Metastatic Breast Carcinoma in the Brain (tissue), 10 donors: ENCODE measurements around the genes ZSCAN30, INO80C, C18orf21 and RPRD1A.

- PRO-cap, 10 experiments, result no peak in any of the 10 experiments
These were observed 103.2 kb downstream of the NOL4 start for GRCh38 chr18:34121401-34121993.

DNA sequence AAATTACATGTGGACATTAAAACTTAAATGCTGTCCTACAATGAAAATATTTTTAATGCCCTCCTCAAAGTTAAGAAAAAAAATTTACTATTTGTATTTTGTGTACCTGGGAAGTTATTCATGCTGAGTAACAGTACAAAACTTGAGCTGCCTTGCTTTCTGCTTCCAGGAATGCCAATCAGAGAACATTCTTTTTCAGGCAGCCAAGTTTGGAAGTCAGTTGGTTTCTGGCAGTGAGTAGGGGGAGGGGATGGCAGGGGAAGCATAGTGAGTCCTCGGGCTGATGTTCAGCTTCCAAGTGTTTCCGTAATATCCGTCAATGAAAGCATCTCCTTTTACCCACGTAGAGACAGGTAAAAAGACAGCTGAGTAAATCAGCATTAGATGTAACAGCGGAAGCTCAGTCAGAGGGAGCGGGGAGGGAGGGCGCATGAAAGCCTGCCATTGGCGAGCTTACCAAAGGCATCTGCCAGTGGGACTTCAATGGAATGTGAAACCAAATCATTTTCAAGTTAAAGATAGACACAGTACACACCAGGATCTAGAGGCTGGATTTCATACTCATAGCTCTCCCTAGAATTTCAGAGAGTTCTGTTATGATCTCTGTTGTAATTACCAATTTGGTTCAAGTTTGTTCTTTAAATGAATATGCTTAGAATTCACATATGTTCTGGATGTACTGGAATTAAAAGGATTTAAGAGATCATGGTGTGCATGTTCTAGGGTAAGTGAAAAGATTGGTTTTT lies 117.1 kb upstream of the DTNA start:
- PRO-cap, 10 experiments, result no peak in any of the 10 experiments

DNA sequence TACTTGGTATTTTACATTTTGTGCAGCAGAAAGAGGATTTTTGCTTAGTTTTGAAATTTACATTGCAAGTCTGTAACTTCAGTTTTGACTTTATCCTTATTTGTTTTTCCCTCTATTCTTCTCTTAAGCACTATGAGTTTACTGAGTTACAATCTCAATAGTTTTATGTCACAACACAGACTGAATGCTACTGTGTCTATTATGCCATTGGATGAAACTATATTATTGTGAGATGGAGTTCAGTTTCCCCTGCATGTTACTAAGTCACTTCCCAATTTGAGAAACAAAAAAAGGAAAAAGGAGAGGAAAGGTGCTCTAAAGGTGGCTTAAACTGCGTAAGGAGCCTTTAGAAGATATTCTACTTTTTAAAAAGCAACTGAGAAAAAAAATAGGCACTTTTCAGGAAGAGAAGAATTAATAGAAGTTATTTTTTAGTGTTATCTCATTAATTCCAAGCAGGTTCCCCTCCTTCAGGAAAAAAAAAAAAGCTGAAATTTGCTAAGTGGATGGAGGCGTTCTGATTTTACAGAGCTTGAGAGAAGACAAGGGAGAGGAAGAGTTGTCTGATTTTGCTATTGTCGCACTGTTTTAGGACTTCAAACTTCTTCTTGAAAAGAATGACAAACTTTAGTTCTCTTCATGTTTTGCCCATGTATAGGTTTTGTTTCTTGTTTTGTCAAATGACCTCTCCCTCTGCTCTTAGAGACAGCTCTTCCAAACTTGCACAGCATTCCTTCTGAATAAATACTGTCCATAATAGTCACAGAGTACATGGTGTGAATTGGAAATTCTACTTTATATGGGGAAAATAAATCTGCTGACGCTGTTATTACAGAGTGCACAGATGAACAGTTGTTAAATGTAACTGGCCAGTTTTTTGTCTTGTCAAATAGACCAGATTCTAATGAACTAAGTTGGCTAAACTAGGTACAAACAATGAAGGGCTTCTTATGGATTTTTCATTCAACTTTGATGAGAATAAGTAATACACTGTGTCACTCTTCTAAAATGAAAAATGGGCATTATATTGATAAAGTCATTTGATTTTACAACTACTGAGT lies 116.1 kb upstream of the DTNA start:
- PRO-cap, 10 experiments, result no peak in any of the 10 experiments

DNA sequence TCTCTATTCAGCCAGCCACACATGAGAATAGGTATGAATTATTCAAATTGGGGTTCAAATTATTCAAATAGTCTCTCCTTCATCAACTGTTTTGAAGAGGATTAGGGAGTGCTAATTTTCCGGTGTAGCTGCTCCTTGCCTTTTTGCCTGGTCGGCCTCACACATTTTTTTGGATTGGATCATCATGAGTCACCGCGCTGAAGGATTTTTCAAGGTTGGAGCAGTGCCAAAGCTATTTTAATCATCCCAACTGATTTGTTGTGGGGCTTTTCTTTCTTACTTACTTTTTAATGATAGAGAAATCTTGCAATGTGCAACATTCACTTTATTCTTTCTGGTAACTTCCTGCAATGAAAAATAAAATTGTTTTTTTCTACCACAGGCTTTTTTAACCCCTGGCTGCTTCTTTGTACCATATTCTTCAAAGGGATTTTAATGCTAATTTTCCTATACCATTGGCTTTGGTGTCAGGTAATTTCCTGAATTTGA lies 2.4 kb upstream of the DTNA start:
- PRO-cap, 10 experiments, result no peak in any of the 10 experiments

- PRO-cap, 10 experiments, result no peak in any of the 10 experiments
These were observed 18.9 kb downstream of the MAPRE2 start for GRCh38 chr18:35059980-35060548.

DNA sequence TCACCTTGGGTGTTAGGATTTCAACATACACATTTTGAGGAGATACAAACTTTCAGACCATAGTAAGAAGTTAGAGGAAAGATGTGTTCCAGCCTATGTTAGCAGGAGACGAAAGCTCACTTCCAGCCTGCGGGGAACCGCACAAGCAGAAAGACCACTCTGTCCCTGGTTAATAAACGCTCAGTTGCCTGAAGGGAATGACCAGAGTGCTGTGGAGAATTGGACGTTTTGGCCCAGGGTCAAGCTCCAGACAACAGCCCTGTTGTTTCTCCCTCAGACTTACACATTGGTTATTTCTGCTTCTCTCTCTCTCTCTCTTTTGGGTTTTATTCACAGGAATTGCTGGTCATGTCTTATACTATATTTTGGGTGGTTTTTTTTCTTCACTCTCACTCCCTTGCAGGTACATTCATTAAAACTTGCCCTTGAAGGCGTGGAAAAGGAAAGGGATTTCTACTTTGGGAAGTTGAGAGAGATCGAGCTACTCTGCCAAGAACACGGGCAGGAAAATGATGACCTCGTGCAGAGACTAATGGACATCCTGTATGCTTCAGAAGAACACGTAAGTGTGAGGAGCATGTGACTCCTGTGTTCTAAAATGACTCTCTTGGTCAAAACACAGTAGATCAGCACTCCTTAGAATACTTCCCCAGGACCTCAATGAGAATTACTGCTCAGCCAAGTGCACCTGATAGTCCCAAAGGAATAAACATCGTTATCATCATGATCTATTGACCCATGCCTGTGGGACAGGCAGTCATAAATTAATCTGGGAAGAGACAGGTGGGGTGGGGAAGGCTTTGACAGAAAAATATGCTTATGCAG lies 90.6 kb downstream of the MAPRE2 start:
- PRO-cap, 10 experiments, result no peak in any of the 10 experiments

DNA sequence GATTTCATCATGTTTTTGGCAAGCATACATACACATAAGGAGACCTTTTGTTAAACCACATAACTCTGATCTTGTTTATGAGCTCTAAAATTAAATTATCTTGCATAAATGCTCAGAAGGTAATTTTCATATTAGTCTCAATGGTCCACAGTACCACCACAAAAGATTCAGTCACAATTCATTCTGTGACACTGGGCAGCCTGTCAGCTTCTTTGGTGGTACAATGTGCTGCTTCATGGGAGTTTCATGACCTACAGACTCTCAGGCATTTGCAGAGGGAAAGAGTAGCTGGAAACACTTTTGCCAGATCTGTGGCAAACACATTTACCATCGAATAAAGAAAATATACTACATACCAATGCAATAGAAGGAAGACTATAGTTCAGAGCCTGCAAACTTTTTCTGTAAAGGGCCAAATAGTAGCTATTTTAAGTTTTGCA lies 51.3 kb upstream of the ZNF397 start:
- PRO-cap, 10 experiments, result no peak in any of the 10 experiments

GRCh38 chr18:35290111-35290888 lies at the start of gene ZSCAN30:
ZSCAN30 (minus strand) TSS chr18:35290229.
- PRO-cap, 10 experiments, result peak in 10 of 10 experiments; most common plus-strand start chr18:35290420 (in 7); most common minus-strand start chr18:35290201 (in 6)

DNA sequence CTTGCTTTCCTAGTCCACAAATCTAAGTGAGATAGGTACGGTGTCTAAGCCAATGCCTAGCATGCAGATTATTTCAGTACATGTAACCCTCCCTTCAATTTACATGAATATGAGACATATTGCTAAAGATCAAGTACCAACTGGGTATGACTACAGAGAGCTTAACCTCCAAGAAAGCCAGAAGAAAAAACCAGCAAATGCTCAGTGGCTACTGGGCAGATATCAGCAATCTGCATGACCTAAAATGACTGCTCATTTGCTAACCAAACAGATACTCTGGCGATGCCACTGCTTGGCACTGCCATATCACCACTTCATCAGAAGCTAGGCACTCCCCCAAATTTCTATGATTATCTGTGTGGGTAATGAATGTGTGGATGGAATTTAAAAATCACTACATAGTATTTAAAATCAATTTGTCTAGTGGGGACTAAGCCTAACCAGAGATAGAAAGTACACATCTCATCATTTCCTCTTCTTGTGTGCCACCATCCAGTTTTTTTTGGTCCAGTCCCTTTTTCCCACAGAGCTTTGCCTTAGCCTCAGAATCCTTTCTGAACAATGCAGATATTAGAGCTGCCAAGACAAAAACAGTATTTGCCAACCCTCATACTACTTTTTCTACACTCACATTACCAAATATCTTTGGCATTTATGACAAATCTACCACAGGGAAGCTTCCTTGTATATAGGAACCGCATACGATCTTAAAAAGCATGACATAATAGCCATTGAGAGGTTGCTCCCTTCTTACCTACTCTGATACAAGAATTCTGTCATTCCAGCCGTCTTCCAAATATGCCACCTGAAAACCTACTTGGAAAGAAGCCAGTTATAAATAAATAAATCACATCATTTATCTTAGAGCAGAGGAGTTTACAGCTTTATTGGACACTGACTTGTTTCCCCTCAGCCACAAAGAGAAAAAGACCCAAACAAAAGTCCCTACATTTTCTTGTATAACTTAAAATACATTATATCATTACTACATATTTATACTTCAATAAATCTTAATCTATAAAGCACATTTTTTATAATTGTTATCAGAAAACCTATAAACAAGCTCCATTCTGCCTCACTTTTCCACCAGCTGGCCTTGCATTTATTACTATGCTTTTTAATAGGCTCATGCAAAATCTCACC lies 9.5 kb downstream of the ZNF24 start:
- PRO-cap, 10 experiments, result no peak in any of the 10 experiments

DNA sequence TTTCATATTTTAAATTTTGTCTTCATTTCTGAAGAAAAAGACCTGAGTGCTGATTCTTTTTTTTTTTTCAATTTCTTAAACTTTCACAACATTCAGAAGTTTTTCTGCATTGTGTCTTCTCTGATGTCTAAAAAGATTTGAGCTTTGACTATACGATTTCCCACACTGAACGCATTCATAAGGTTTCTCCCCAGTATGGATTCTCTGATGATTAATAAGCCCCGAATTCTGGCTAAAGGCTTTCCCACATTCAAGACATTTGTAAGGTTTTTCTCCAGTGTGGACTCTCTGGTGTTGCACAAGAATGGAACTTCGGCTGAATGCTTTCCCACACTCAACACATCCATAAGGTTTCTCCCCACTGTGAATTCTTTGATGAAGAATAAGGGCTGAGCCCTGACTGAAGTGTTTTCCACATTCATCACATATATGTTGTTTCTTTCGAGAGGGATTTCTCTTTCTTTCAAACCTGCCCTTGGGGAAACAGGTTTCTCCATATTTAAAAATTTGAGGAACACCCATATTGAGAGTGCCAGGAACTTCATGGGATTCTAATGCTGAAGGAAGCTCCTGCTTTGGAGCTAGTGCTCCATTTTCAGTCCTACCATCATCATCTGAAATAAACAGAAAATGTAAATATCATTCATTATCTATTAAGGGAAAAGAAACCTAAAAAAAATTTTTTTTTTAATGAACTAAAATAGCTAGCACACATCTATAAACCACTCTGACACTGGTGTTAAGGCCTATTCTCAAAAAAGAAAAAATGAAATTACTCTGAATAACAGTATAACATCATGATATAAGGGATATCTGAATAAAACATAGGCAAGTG lies 6.8 kb downstream of the ZNF24 start:
- PRO-cap, 10 experiments, result no peak in any of the 10 experiments

DNA sequence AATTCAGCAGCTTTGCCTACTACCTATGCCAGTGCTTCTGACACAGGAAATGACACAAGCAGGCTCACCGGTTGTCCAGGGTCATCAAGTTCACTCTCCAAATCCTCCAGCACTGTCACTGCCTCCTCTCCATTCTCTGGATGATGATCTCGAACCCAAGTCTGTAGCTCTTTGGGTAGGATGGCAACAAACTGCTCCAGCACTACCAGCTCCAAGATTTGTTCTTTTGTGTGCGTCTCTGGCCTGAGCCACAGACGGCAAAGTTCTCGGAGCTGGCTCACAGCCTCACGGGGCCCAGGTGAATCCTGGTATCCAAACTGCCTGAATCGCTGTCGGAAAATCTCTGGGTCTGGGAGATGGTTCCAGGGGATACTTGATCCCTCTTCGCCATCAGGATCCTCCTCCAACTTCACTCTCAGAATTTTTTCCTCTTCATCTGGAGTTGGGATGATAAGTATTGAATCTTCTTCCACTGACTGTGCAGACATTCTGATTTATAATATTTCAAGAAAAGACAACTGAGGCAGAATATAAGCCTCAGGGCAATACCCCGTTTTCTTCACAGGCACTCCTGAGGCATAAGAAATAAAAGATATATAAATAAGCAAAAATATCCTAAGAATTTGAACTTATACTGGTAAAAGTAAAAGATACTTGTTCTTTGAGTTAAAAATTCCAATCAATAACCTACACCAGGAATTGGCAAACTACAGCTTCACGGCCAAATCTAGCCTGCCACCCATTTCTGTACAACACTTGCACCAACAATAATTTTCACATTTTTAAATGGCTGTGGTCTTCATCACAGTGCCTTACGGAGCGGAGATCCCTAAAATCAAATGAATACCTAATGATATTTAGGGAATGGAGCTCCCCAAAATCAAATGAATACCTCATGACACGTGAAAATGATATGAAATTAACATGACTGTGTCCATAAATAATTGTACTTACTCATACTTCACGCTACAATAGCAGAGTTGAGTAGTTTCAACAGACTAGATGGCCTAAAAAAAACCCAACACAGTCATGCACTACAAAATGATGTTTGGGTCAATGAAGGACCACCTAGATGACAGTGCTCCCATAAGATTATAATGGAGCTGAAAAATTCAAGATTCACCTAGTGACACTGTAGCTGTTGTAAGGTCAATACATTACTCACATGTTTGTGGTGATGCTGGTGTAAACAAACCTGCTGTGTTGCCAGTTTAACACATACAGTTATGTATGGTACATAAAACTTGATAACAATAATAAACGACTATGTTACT lies 3.6 kb downstream of the ZNF24 start:
- PRO-cap, 10 experiments, result no peak in any of the 10 experiments

GRCh38 chr18:35463035-35463597 lies 34.6 kb downstream of the INO80C start:
- PRO-cap, 10 experiments, result no peak in any of the 10 experiments

GRCh38 chr18:35480034-35481020 lies 17.4 kb downstream of the INO80C start:
- PRO-cap, 10 experiments, result no peak in any of the 10 experiments

- PRO-cap, 10 experiments, result peak in 10 of 10 experiments; most common plus-strand start chr18:35497696 (in 5); most common minus-strand start chr18:35497608 (in 4)
These were observed at the start of gene INO80C for GRCh38 chr18:35497469-35498468. INO80C (minus strand) TSS chr18:35497960.

DNA sequence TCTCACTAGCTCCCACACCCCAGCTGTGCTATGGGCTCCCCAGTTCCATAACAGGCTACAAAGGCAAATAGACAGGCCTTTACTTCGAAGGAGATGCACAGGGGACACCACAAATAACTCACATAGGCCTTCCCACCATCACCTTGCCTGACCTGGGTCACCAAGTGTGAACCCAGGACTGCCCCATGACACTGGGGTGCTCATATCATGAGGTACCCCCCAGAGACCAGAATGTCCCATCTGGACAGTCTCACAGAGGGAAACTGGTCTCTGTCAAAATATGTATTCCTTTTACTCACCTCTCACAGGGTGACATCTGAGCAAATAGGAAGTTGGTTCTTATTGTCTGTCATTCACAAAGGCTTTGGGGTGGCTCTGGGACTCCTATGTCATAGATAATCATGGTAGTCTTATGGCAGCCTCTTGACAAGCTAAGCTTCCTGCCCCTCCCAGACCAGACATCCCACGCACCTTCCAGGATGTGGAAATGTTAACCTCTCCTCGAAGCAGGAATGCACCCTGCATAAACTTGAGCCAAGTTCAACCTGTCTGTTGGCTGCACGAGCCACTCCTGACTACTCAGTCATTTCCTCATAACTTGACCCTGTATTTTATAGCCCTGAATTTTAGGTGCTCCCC lies 15.2 kb upstream of the INO80C start:
- PRO-cap, 10 experiments, result no peak in any of the 10 experiments

- PRO-cap, 10 experiments, result peak in 10 of 10 experiments; most common plus-strand start chr18:35972710 (in 6); most common minus-strand start chr18:35972451 (in 10)
These were observed at the start of gene C18orf21 for GRCh38 chr18:35971883-35972782. C18orf21 (plus strand) TSS chr18:35972679.

GRCh38 chr18:35998465-35999068 lies 26.1 kb downstream of the C18orf21 start:
- PRO-cap, 10 experiments, result no peak in any of the 10 experiments

- PRO-cap, 10 experiments, result no peak in any of the 10 experiments
These were observed 45.1 kb downstream of the C18orf21 start for GRCh38 chr18:36017489-36018052.

DNA sequence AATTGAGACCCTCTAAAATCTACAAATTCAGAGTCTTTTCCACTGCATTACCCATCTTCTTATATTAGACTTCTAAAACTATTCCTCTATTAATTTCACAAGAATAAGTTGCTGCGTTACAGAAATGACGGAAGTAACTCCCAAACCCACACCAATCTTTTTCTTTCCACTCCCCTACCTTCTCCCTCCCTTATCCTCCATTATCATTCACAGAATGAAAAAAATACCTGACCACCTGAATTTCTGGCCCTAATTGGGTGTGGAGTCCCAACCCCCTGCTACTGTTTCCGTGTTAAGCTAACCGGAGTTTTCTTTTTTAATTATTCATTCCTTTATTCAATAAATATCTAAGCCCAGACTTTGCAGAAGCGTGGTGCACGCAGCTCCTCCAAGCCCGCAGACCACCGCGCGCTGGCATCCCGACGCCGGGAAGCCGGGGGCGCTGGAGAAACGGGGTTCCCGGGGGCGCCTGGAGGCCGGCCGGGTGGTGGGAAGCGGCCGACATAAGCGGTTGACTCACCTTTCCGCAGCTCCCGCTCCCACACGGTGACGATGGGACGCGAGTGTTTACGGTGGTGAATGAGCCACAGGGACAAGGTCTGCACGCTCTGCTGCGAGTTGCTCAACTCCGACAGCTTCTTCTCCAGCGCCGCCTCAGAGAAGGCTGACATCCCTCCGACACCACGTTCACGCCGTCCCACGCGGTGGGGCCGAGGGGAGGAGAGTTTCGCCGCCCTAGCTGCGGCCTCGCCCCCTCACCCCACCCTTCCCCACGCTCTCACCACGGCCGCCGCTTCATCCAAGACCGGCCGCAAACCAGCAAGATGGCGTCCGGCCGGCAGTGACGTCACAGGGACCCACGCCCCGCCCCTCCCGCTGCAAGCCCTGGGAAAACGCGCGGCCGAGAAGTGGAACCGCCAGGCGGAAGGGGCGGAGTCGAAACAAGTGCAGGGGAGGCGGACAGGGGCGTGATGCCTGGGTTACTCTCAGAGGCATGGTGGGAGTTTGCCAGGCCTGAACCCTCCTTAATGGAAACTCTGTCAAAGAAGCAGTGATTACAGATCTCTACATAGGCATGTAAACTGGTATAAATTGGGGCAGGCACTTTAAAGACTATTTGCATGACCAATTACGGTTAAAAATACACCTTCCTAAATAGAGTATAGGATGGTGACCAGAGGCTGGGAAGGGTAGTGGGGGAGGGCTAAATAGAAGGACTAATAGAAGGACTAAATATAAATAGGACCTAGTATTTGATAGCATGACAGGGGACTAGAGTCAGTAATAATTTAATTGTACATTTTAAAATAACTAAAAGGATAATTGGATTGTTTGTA lies at the start of gene RPRD1A:
RPRD1A (minus strand) TSS at position 826 of the 1,337 bp plus-strand sequence.
- PRO-cap, 10 experiments, result peak in 10 of 10 experiments; most common plus-strand start position 582 of the sequence (in 4); most common minus-strand start position 826 of the sequence (in 8)

DNA sequence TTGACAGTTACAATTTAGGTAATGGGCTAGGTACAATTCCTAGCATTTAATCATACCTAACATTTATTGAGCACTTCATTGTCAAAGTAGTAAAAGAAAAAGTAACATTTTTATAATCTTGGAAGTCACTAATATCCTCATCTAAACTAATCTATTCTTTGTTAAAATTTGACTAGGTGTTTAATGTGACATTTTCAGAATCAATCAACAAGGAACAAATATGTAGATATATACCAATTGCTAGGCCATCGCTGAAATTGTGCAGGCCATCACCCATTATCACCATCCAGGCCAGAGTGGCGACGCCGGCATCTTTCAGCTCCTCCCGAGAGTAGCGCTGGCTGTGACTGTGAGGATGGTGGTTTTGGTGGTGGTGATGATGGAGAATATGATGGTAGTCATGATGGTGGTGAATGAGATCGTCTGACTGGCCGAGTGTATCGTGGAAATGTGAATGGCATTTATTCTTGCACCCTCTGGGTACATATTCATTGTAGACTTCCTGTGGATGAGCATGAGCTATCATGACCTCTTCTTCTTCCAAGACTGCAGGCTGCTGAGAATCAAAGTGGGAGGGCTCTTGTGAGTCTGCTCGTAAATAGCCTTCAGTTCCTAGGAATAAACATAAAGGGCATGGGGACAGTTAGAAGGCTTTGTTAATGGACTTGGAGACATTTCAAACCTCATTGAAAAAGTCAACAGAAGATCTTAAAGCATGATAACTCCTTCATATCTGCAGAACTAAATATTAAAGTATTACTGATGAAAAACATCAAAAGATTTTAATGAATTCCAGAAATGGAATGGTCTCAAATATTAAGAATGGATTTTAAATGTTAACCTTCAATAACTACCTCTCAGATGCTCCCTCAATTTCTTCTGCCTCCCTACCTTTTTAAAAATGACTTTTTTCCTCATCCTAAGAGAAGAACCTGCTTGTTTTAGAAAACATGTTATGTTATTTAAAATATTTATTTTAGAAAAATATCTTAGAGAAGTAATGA lies 15.0 kb downstream of the SLC39A6 start:
- PRO-cap, 10 experiments, result peak in 3 of 10 experiments; most common plus-strand start position 646 of the sequence (in 1); most common minus-strand start position 570 of the sequence (in 3)